Airway epithelial cell (primary cell): ENCODE measurements around a stretch of chr16.

GRCh38 chr16:79606024-79606395 is 5.5 kb upstream of the MAF start:
- RAMPAGE, long total RNA: no peak

GRCh38 chr16:79767766-79768461 is 167.4 kb upstream of the MAF start:
- RAMPAGE, long total RNA: no peak

- RAMPAGE, long total RNA: no peak
Measured at GRCh38 chr16:80684862-80685331, 119.5 kb downstream of the CDYL2 start.

GRCh38 chr16:80806805-80807535 is 2.6 kb upstream of the CDYL2 start:
- RAMPAGE, long total RNA: no peak

DNA sequence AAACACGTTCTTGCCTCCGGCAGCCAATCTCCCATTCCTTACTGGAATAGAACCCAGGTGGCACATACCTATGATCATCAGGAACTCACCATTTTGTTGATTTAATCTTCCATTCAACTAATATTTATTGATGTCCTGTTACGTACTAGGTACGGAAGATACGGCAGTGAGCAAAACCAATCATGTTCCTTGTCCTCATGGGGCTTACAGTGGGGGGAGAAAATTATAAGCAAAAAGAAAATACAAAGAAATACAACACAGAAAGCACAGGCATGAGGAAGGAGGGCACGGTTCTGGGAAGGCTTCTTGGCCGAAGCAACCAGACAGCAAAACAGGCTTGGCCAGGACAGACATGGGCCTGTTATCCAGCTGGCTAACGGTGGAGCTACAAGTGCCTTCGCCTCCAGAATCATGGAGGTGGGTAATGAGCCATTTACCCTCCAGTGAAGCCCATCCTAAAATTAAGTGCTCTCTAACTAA is 33.5 kb upstream of the CDYL2 start:
- RAMPAGE, long total RNA: no peak

- RAMPAGE, long total RNA: no peak
Measured at GRCh38 chr16:81043937-81045024, 8.6 kb downstream of the ATMIN start.

DNA sequence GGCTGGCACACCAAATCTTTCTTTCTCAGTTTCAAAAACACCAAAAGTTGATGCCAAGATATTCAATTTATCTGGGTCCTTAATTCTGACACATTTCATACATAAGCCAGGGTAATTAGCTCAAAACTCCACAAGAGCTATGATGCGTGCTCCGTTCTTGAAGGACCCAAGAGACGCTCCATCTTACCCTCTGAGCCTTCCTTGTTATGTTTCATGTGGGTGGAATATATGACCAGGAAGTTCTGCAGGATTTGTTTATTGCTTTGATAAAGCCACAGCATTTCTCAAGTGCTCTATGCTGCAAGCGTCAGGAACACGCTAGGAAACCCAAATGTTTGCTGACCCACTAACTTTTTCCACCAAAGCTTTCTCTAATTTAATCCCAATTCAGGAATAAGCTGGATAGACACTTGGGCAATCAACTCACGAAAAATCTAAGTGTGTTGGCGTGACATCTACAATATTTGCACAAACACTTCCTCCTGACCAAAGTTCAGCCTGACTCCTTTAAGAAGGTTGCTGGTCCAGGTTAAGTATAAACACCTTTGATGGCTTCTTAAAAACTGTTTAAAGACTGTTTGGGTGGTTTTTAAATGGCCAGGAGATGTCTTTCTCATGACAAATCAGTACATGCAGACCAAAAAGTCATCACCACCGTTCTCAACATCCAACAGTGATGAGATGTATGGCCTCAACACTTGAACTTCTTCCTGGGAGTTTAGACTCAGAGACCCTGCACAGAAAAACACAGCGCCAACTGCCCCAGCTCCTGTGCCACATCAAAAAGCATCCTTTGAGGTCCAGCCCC is 20.4 kb upstream of the GAN start:
- RAMPAGE, long total RNA: no peak

GRCh38 chr16:81339862-81340568 is 25.3 kb downstream of the GAN start:
- RAMPAGE, long total RNA: no peak

GRCh38 chr16:81437702-81438230 is 6.8 kb upstream of the CMIP start:
- RAMPAGE, long total RNA: no peak

DNA sequence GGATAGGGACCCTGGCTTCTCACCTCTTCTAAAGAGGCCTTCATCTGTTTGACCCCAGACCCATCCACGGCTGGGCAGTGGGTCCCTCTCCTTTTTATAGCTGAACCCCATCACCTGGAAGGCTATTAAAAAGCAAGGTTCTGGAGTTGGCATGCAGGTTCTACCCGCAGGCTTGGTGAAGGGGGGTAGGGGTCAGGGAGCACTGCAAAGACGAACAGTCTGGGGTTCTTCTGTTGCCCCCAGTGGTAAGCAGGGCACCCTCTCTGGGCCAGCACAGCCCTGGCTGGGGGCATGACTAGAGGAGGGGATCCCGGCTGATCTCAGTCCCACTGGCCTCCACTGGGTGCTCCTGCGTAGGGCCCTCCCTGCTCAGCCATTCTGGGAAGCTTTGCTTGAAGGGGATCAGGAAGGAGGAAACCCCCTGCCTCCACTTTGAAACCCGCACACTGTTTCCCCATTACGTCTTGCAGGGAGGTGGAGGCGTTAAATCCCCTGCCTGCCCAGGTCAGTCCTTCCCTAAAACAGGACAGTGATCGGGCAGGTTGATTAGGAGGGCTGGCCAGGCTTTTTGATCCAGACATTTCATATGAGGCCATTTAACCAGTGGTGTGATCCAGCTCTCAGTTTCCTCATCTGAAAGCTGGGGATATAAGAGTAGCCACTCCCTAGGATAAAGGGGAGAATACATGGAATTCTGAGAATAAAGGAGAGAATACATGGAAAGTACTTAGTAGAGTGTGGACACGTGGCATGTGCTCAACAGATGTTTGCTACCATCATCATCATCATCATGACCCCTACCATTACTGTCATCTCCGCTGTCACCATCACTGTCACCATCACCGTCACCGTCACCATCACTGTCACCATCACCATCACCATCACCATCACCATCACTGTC is 13.8 kb downstream of the CMIP start:
- RAMPAGE, long total RNA: no peak

GRCh38 chr16:81492120-81493200 is 47.9 kb downstream of the CMIP start:
- RAMPAGE, long total RNA: no peak

DNA sequence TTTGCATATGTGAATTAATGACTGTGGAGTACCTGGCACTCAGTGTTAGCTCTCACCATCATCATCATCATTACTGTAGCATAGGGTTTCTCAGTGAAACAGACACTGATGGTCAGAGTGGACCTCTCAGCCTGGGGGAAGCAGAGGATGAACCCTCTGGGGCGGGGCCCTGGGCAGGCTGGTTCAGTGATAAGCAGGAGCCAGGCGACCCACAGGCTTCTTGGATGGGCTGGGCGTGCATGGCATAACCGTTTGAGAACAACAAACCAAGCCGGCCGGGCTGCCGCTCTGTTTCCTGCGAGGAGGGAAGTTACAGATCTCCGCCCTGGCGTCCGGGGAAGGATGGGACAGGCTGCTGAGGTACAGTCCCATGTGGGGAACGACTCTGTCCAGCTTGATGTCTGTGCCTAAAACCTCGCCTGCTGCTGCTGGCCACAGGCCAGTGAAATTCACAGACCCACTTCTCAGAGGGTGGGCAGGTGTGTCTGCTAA is 50.6 kb downstream of the CMIP start:
- RAMPAGE, long total RNA: no peak

DNA sequence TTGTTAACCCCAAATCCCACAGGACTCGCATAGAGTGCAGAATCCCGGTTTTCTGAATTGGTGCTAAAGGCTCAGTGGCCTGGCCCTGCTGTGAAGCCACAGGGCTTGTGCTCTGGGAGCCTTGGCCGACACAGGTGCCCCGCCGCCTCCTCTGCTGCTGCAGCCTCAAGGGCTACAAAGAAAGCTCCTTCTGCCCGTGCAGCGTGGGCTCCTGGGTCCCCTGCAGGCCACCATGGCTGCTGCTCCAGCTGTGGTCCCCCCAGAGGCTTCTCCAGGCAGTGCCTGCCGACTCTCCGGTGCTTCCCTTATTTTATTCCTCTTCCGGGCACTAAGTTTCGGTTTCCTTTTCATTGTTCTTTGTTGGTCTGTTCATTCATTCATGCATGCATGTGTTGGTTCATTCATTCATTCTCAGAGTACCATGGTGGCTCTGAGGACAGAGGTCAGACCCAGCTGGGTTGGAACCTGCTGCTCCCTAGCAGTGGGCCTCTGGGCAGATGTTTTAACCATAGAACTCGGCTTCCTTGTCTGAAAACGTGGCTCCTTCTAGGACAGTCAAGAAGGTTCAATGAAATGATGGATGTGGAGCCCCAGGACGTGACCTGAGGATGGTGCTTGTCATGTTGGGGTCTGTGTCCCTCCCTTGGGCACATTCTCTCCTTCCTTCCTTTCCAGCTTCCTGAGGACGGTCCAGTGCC is 53.2 kb downstream of the CMIP start:
- RAMPAGE, long total RNA: no peak

DNA sequence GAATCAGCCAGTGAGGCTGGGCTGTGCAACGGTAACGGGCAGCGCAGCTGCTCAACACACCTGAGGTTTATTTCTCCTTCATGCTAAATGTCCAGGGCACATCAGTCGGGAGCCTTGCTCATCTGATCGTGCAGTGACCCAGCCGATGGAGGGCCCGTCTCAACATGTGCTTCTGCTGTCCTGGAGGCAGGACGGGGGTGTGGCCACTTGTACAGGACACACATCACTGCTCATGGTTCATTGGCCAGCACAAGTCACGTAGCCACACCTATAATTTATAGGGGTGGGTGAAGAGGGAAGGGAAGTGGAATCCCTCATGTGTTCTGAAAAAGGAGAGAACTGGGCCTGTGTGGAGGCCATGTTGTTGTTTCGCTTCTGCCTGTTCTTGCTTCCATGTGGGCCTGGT is 60.4 kb downstream of the CMIP start:
- RAMPAGE, long total RNA: no peak

GRCh38 chr16:81516665-81517351 is 72.2 kb downstream of the CMIP start:
- RAMPAGE, long total RNA: no peak

GRCh38 chr16:81530728-81531017 is 86.1 kb downstream of the CMIP start:
- RAMPAGE, long total RNA: no peak

- RAMPAGE, long total RNA: no peak
Measured at GRCh38 chr16:81549117-81549628, 104.6 kb downstream of the CMIP start.

- RAMPAGE, long total RNA: no peak
Measured at GRCh38 chr16:81632581-81633741, 146.1 kb upstream of the PLCG2 start.

DNA sequence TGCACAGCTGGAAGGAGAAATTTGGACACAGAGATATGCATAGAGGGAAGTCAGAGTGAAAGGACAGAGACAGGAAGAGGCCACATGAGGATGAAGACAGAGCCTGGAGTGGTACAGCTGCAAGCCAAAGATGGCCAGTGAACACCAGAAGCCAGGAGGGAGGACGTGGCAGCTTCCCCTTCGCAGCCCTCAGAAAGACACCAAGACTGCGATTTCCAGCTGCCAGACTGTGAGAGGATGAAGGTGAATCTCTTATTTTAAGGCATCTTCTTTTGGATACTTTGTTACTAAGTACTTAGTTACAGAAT is 60.5 kb upstream of the PLCG2 start:
- RAMPAGE, long total RNA: no peak

- RAMPAGE, long total RNA: no peak
Measured at GRCh38 chr16:81729912-81731173, 48.7 kb upstream of the PLCG2 start.